ENCODE data around the gene FLT3.

- PRO-cap, 2 experiments: no peak in any of the 2 experiments
These were observed 37.6 kb downstream of the GSX1 start for GRCh38 chr13:27829780-27830331.

DNA sequence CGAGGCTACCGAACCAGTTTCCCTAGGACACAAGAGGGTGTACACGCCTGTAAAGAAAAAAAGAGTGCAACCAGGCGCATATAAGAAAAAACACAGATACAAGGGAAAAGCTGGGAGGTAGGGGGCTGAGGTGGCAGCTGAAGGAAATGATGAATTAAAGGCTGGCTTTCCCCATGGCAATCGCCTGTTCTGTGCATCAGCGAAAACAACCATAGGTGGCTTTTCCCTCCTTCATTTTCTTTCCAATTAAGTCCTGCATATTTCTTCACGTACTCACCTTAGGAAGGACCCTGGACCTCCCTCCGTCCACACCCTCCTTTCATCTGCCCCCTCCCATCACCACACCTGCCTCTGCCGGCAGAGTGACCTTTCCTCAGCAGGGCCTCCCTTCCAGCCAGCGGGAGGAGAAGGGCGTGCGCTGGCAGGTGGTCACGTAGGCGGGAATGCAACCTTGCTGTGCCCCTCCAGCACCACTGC lies 60.9 kb downstream of the GSX1 start:
- PRO-cap, 2 experiments: no peak in any of the 2 experiments

DNA sequence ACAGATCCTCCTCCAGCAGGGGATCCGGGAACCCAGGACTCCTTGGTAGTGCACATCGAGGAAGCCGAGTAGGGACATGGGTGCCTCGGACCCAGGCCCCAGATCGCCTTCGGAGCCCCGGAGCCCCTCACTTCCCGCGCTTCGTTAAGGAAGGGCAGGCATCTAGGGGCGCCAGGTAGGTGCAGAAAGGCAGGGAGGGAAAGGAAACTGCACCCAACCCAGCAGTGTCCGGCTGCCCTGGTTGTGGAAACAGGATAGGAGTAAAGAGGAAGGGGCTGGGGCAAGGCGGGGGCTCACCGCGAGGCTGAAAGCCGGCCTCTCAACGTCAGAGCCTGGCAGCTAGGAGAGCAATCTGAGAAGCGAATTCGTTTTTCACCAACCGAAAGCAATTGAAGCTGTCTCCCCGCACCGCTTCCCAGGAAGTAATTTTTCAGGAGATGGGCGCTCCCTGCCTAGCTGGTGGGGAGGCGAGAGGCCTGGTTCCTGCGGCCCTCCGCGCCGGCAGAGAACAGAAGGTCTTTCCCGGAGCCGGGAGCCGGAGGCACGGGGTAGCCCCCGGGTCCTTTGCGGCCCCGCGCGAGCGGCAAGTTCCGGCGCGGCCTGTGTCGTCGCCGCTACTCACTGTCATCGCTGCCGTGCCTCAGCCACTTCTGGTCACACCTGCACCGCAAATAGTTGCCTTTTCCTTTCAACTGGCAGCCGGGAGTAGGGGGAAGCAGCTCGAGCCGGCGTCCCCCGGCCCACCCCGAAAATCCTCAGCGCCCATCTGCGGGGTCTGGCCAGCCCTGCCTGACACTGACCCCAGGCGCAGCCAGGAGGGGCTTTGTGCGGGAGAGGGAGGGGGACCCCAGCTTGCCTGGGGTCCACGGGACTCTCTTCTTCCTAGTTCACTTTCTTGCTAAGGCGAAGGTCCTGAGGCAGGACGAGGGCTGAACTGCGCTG lies 1.3 kb downstream of the PDX1 start:
- PRO-cap, 2 experiments: no peak in any of the 2 experiments

GRCh38 chr13:27960164-27960719 lies 8.9 kb downstream of the CDX2 start:
- PRO-cap, 2 experiments: no peak in any of the 2 experiments

DNA sequence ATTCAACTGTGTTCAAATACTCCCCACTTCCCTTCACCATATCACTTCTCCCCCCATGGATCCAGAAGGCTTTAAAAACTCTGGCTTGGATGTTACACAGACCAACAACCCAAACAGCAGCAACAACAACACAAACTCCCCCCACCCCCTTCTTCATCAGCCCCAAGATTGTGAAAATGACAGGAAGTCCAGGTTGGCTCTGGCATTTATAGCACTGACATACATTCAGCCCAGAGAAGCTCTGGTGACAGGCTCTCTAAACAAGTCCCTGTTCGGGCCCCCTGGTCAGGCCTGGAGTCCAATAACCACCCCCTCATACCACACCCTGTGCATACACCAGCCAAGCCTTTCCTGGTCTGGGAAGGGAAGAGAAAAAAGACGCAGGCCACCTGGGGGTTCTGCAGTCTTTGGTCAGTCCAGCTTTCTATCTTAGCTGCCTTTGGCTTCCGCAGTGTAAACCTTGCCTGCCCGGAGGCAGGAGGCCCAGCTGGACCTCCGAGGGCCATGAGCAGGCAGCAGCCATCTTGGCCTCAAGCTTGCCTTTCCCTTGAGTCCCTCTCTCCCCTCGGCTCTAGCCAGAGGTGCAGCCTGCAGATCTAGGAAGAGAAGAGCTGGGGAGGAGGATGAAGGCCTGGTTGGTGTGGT lies 6.8 kb downstream of the CDX2 start:
- PRO-cap, 2 experiments: no peak in any of the 2 experiments

- PRO-cap, 2 experiments: no peak in any of the 2 experiments
These were observed 2.1 kb upstream of the CDX2 start for GRCh38 chr13:27971239-27971687.

DNA sequence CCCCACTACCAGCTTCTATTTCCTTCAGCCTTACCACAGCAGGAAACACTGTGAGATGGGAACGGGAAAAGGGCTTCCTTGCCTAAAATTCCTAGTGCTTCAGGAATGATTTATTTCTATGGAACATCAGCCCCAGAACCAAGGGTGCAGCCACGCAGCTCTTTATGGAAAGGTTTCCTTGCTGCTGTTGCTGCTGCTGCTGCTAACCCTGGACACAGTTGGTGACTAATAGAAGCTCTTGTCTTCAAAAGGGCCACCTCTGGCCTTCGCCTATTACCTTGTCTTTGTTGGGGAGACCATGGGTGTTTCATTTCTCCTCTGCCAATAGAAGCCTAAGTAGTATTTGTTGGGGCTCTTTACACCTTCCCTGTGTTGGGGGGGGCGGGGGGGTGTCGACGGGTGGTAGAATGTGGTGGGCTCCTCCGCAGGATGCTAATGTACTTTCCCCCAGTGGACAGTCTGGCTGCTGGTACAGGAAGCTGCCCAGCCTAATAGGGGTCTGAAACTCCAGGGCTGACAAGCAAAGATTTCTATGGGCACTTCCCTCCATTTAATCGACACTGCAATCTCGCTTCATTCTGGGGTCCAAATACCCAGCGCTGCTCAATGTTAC lies 7.7 kb upstream of the CDX2 start:
- PRO-cap, 2 experiments: no peak in any of the 2 experiments

DNA sequence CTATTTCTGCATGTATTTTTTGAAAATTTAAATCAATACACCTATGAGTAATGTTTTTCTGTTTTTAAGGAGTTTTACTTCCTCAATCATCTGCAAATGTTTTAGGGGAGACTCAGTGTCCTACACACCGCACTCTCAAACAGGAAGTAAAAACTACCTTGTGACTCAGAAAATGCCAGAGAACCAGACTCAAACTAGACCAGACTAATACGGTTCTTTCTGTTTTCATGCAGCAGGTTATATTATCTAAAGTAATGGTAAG lies 52.6 kb downstream of the FLT3 start:
- PRO-cap, 2 experiments: no peak in any of the 2 experiments

GRCh38 chr13:28100155-28101179 lies at the start of gene FLT3:
FLT3 (minus strand) TSS chr13:28100576.
- PRO-cap, 2 experiments: no peak in any of the 2 experiments

DNA sequence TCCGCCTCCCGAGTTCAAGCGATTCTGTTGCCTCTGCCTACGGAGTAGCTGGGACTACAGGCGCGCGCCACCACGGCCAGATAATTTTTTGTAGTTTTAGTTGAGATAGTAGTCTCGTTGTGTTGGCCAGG lies 1.6 kb downstream of the PAN3 start:
- PRO-cap, 2 experiments: no peak in any of the 2 experiments

DNA sequence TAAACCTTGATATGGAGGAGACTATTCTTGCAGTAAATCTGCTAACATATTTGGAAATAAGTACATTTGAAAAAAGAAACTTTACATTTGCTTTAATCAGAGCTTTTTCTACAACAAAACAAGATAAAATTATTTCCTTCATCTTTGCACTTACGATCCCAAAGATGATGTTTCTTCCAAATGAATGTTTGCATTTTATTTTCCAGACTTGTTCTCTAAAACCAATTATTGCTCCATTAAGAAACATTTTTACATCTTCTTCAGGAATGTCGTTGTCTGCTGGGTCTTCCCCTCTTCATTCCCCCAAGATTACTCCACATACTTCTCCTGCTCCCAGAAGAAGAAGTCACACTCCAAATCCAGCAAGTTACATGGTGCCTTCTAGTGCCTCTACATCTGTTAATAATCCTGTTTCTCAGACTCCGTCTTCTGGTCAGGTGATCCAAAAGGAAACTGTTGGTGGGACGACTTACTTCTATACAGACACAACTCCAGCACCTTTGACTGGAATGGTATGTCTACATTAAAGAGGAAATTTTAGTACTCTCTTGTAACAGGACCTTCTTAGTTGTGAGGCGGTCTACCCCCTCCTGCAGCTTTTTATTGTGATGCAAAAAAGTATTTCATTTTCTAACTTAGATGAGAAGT lies 117.8 kb downstream of the PAN3 start:
- PRO-cap, 2 experiments: no peak in any of the 2 experiments

DNA sequence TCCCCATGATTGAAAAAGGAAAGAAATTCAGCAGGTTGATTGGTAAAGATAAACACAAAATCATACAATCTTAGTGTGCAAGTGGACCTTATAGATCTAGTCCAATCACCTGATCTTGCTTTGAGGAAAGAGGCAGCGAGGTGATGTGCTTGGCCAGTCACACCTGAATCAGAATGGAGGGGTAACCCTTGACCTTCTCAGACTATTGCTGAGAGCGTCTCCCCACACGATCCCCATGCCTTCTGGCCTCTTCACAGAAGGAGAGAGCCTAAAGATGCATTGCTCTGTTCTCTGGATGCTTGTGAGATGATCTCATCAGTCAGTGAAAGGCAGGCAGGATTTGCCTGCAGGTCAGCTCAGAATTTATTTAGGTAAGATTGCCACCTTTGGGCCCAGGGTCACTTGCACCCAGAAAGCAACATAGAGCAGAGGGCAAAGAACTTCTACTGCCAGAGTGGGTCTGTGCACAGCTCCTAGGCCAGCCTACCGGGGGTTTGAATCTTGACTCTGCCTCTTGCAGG lies 8.2 kb upstream of the FLT1 start:
- PRO-cap, 2 experiments: no peak in any of the 2 experiments

DNA sequence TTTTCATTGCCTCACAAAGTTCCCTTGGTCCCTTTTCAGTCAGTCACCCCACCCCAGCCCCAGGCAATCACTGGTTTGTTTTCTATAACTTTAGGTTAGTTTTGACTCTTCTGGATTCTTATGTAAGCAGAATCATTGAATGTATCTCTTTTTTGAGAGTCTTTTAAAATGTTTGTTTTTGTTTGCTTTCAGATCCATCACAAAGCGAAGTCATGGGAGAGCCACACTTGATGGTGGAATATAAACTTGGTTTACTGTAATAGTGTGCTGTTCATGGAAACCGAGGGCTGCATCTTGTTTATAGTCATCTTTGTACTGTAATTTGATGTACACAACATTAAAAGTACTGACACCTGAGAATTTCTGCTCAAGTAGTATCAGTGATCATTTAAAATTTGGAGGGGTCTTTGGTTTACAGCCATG lies 18.9 kb downstream of the POMP start:
- PRO-cap, 2 experiments: no peak in any of the 2 experiments

GRCh38 chr13:28754553-28755673 lies 36.1 kb upstream of the SLC46A3 start:
- PRO-cap, 2 experiments: peak in 2 of 2 experiments; most common plus-strand start chr13:28754950 (in 1); most common minus-strand start chr13:28754816 (in 2)

DNA sequence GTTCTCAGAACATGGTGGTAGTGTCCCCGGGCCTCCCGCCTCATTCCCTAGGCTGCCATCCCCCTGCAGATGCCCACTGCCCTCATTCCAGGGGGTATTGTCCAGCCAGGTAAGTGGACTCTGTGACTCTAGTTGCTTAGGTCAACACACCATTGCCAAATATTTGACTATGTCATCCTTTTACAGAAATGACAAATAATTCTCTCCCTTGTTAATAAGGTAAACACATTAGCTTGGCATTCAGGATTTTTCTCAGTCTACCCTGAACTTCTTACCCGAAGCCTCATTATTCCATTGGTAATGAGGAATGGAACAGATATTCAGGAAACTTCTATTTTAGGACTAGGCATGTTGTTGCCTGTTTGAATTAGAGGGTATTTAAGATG lies 303.7 kb downstream of the MTUS2 start:
- PRO-cap, 2 experiments: no peak in any of the 2 experiments

GRCh38 chr13:29437114-29437530 lies 158.4 kb downstream of the SLC7A1 start:
- PRO-cap, 2 experiments: peak in 1 of 2 experiments; most common minus-strand start chr13:29437249 (in 1)

DNA sequence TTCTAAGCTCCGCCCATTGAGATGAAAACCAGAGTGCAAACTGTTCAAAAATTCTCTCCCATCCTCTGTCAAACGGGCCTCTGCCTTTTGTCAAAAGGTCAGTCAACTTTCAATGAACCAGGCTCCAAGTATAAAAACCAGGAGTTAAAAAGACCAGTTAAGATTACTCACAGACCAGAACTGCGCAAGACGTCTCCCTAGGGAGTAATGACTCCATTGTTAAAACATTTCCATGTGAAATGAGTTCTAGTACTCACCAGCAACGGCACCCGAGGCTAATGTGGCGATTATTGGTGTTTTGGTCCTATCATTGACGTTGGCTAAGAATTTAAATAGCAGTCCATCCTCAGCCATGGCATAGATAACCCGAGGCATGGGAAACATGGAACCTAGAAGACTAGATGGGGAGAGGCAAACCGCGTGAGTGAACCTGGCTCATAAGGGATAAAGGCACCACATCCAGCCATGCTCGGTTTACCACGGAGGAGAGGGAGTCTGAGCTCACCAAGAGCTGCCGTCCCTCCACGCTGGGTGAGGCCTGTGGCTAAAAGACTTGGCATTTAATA lies 73.3 kb downstream of the SLC7A1 start:
- PRO-cap, 2 experiments: no peak in any of the 2 experiments

DNA sequence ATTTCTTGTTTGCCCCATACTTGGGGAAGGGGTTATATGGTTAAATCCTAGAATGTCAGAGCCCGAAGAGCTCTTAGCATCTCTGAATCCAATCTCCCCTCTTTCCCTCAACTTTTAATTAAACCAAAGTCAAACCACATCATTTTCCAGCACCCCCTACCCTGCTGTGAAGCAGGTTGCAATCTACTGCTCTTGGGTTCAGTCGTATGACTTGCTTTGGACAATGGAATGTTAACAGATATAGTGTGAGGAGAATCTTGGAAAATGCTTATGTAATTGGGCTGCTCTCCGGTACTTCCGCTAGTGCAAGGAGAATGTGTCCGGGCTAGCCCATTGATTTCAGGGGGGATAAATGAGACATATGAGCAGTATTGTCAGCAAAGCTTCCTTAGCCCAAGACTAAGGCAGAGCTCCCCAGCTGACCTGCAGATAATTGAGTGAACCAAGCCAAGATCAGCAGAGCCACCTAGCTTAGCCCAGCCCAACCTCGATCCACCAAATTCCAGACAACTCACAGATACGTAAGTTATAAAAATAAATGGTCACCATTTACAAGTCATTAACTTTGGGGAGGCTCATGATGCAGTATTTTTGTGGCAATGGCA lies 89.8 kb upstream of the SLC7A1 start:
- PRO-cap, 2 experiments: no peak in any of the 2 experiments

GRCh38 chr13:29841467-29841888 lies 8.9 kb downstream of the UBL3 start:
- PRO-cap, 2 experiments: no peak in any of the 2 experiments

DNA sequence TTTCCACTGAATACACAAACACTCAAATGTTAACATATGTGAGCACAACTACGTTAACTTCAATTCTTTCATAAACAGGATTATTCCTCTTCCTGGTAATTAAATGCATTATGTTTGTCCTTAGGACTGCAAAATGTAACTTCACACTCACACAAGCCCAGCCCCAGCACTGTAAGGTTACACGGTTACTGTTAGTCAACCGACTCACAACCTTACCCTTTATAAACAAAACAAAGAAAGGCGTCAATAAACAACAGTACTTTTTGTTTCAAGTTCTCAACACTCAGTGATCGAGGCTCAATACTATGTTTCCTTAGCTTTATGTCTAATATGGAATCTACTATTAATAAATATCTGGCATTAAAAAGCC lies 1.9 kb downstream of the UBL3 start:
- PRO-cap, 2 experiments: no peak in any of the 2 experiments